H7 (cell line): ENCODE measurements around the genes THBS4 and FAM151B.

GRCh38 chr5:79507722-79508311 lies 6.1 kb downstream of the HOMER1 start:
- RAMPAGE, long total RNA = no peak

- RAMPAGE, long total RNA = no peak
Measured at GRCh38 chr5:79627704-79628646, 15.7 kb downstream of the TENT2 start.

GRCh38 chr5:79630218-79630840 lies 18.1 kb downstream of the TENT2 start:
- RAMPAGE, long total RNA = no peak

DNA sequence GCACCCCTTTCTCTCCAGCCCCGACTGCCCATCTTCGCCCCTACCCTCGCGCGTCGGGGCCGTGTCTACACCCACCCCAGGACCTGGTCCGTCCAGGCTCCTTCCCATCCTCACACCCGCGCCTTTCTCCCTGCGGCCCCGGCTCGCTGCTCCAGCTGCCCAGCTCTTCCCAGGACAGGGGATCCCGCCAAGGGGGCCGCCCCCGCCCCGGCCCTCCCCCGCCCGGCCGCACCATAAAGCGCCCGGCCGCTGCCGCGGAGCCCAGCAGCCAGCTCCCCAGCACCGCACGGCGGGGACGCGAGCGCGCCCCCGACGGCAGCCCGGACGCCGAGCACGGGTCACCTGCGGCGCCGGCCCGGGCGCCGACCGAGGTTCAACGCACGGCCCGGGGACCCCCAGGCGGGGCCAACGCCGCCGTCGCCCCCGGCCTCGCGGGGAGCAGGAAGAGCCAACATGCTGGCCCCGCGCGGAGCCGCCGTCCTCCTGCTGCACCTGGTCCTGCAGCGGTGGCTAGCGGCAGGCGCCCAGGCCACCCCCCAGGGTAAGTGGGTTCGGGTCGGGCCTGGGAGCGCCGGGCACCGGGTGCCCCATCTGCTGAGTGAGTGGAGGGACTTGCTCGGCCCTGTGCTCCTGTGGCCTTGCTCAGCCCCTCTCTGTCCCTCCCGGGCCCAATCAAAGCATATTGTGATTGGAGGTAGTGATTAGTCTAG lies at the start of gene THBS4:
TSS of gene THBS4 (plus strand) at position 264 of the 710 bp plus-strand sequence.
- RAMPAGE, long total RNA = no peak

- RAMPAGE, long total RNA = no peak
Measured at GRCh38 chr5:80079893-80080141, 44.7 kb downstream of the THBS4 start.

DNA sequence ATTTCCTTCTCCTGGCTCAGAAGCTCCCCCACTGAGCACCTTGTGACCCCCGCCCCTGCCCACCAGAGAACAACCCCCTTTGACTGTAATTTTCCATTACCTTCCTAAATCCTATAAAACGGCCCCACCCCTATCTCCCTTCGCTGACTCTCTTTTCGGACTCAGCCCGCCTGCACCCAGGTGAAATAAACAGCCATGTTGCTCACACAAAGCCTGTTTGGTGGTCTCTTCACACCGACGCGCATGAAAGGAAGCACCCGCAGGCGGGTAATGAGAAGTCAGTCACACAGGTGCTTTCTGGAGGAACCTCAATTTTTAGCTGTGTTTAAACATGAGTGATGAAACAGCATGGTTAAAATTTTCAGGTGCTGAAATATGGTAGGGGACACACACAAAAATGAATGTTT lies 72.2 kb downstream of the SERINC5 start:
- RAMPAGE, long total RNA = no peak

- RAMPAGE, long total RNA = no peak
Measured at GRCh38 chr5:80217671-80218334, 38.0 kb downstream of the SERINC5 start.

DNA sequence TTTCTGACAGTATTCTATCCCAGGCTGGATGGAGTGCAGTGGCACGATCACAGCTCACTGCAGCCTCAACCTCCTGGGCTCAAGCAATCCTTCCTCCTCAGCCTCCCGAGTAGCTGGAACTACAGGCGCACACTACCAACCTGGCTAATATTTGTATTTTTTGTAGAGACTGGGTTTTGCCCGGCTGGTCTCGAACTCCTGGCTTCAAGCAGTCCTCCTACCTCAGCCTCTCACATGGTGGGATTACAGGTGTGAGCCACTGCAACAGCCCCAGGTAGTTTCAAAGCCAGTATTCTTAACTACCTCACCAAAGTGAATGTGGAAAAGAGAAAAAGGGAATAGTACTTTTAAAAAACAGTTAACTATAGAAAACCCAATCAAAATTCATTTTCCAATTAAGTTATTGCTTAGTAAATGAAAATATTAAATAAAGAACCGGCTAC lies 25.0 kb downstream of the SERINC5 start:
- RAMPAGE, long total RNA = no peak

- RAMPAGE, long total RNA = no peak
Measured at GRCh38 chr5:80246858-80247744, 8.7 kb downstream of the SERINC5 start.

DNA sequence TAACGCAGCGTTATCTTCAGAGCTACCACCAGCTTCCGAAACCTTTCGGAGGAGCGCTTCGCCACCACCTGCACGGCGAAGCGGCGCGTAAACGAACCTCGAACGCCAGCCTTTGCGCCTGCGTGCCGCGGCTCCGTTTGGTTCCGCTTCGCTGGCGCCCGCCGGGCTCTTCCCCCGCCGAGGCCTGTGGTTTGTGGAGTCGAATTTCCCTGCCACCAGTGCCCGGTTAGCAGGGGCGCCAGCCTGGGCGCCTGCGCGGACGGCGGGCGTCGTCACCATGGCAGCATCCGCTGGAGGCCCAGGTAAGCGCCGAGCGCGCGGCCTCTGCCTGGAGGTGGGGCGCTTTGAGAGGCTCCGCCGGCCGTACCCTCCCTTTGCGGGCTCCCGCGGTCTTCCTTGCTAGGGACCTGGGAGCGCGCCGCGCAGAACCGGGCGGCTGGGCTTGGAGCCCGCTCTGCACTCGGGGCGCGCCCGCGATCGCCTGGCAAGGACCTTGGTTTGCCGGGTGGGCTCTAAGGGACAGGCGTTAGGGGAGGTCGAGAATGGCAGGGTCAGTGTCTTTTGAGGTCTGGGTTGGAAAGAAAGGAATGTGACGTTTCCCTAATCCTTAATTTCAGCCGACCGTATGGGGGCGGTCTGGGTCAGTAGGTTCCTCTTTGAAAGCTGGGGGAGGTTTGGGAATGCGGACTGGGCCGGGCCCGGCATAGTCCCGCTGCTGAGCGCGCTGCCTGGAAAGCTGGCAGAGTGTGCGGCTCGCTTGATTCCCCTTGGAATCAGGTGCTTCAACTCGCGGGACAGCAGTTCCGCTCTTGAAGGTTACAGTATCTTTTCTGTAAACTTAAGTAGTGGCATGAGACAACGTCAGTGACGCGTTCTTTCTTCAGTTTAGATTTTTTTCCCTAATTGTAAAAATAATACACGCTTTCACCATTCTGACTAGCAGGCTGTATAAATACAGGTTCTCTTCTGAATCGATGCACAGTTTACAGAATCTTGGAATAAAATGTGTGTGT lies at the start of gene FAM151B:
TSS of gene FAM151B (plus strand) at position 254 of the 1,013 bp plus-strand sequence.
- RAMPAGE, long total RNA = no peak

DNA sequence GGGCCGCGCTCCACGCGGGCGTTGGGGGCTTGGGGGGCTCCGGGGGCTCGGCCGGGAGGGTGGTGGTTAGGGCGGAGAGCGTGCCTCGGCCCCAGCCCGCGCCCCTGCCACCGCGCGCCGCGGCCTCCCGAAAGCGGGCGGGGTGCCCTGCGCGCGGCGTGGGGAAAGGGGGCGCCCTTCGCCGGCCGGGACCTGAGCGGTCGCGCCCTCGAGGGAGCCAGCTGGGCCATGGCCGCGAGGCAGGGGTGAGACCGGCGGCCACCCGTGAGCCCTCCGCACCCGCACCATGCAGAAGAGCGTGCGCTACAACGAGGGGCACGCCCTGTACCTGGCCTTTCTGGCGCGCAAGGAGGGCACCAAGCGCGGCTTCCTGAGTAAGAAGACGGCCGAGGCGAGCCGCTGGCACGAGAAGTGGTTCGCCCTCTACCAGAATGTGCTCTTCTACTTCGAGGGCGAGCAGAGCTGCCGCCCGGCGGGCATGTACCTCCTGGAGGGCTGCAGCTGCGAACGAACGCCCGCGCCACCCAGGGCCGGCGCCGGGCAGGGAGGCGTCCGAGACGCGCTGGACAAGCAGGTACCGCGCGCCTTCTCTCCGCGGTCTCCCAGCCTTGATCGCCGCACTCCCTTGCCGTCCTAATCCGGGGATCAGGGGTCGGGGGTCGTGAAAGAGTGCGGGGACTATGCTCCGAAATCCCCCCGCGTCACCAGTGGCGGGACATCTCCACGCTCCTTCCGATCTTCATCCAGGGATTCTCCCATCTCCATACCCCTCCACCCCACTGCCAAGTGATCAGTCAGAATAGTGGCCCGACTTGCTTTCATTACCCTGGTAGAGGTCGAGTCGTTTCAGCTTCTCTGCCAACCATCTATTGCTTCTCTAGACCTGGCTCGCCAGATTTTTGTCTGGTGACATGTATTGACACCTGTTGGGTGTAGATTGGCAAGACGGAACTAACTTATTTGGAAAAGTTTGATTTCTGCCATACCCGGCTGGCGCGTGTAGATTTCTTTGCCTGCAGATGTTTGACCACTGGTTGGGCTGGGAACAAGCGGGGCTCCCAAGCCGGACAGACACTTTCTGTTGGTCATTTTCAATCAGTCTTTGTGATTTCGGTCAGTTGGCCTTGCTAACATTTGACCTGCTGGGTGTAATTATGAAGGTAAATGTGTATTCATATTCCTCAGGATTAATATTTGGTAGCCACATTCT lies 695 bp downstream of the RASGRF2 start:
- RAMPAGE, long total RNA = no peak

GRCh38 chr5:81394494-81394976 lies 601 bp upstream of the ACOT12 start:
- RAMPAGE, long total RNA = no peak

DNA sequence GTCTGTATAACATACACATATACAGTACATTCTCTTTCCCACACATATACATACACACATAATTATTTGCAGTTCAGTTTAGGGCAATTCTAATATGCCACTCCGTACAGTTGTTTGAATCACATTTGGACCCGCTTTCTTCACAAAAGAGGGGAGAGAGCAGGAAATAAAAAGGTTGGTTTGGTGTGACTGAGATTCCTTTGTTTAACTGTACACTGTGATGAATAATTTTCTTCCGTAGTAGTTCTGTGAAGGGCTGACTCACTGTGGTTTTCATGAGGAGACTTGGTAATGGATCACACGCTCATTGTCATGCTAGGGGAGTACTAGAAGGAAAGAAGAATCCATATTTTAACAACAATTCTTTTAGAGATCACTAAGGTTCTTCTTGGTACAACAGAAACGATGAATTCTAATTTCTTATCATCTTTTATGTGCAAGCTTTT lies 26.3 kb upstream of the ACOT12 start:
- RAMPAGE, long total RNA = no peak

- RAMPAGE, long total RNA = no peak
Measured at GRCh38 chr5:81632396-81633278, 118.3 kb downstream of the SSBP2 start.

DNA sequence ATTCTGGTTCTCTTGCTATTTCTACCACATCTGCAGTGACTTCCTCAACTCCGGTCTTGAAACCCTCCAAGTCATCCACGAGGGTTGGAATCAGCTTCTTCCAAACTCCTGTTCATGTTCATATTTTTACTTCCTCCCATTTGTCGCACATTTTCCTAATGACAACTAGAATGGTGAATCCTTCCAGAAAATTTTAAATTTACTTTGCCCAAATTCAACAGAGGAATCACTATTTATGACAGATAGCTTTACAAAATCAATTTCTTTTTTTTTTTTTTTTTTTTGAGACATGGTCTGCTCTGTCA lies 51.4 kb downstream of the SSBP2 start:
- RAMPAGE, long total RNA = no peak

- RAMPAGE, long total RNA = no peak
Measured at GRCh38 chr5:81721554-81722438, 29.1 kb downstream of the SSBP2 start.

DNA sequence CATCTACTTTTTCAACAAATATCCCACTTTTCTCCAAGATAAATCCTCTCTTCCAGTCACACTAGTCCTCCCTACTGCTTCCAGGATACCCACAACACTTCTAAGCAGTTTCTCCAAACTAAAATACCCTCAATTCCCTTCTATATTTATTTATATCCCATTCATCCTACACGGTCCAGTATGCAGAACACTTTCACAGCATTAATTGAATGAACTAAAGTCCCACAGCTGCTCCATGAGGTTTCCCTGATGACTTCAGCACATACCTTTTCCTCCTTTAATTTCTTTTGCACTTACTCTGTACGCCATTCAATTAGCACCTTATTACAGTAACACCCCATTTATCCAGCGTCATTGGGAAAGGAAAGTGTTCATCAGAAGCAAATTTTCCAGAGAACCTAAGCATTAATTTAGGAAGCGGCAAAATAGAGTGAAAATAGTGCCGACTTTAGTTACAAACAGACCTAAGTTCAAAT lies 24.2 kb downstream of the SSBP2 start:
- RAMPAGE, long total RNA = no peak

DNA sequence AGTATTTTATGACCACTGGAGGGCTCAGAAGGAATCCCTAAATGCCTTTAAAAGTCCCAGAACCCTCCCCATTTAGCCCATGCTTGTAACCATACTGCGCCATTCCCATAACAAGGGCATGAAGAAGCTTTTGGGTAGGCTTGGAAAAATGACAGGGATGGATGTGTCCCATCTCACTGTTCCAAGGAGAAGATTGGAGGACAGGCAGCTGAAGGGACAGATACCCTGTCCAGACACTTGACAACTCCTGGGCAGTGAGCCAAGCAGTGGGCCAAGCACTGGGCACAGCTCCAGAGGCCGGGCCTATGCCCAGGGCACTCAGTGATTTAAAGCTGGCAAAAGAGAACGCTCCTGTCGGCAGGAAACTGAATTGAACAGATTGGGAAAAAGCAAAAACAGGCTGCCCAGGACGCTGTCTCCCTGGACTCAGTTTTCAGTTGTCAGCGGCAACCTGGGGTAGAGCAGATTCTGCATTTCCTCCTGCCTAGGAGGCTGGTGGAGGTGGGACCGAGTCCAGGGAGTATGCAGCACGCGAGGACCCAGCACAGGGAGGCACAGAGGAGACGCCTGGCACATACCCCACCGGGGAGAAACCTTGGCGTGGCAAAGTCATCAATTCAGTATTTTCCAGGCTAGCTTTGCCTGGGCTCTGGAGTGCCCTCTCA lies 106.5 kb upstream of the SSBP2 start:
- RAMPAGE, long total RNA = no peak

GRCh38 chr5:82348592-82349189 lies 70.5 kb upstream of the RPS23 start:
- RAMPAGE, long total RNA = no peak

- RAMPAGE, long total RNA = no peak
Measured at GRCh38 chr5:83076379-83076747, 831 bp downstream of the TMEM167A start.